Skeletal muscle cell (primary cell): ENCODE data around the gene PHOSPHO2.

DNA sequence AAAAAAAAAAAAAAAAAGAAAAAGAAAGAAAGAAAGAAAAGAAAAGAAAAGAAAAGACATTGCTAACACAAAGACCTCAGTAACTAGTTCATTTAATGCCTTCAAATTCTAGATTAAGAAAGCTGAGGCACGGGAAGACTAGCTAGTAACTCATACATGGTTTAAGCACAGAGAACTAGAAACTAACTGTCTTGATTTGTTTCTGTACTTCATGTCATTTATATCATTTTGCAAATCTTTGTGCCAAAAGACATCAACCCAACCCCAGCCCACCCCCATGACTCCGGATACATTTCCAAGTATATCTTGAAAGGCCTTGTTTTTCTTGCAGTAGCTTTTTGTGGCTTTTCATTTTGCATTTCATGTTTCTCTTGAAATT, 101.6 kb upstream of the B3GALT1 start:
- RRBS: no CpG with 5 or more reads among the region's 2 CpGs

- RRBS: no CpG with 5 or more reads among the region's 5 CpGs
Observed at GRCh38 chr2:167383808-167384153, 91.0 kb downstream of the B3GALT1 start.

DNA sequence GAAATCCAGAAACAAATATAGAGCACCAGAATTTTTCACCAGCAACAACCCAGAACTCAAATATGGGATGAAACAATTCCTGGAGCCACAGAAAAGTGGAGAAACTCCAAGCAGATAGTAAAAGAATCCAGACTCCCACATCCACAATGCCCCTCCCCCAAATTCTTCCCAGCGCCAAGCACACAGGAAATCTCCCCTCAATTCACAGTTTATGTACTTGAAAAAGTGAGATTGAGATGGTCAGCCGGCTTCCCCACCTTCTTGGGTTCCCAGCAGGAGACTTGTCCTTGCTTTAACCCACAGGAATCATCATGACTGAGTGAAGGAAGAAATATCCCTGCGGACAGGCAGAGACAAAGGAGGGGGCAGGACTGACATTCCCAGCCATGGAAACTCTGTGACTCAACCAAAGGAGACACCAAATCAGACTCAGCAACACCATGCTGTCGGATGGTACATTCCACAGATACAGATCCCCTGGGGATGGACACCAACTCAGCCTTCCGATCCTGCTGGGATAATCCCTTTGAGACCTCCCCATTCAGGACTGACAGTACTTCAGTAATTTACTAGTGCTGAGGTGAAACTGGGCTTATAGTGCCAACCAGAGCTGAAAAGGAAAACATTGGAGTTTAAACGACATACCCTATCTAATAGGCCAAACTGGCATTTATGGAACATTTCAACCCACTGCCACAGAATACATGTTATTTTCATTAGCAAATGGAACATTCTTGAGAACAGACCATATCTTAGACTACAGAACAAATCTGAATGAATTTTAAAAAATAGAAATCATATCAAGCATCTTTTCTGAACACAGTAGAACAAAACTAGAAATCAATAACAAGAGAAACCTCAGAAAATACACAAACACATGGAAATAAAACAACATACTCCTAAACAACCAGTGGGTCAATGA, 113.8 kb downstream of the B3GALT1 start:
- RRBS: no CpG with 5 or more reads among the region's 6 CpGs

DNA sequence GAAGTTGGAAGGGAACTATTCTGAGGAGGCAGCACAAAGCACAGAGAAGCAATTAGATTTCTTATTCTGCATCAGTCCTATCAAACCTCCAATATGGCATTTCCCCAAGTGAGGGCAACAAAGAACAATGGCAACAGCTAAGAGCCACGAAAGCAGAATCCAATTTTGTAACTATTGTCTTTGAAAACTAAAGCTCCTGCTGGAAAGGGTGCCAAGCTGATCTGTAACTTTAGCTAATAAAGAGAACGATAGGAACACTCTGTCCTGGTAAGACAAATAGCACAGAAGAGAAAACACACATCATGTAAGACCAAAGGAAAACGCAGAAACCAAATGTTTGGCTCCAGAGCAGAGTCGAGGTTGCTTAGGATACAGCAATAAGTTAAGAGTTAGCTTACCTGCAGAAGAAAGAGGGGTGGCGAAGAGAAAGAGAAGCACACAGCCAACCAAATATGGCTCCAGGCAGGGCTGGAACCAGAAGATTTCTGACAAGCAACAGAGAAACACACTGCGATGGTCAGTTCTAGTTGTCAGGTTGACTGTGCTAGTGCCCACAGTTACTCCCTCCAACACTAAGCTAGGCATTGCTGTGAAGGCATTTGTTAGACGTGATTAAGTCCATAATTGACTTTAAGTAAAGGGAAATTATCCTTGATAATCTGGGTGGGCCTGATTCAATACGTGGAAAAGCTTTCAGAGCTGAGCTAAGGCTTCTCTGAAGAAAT, 160.4 kb downstream of the STK39 start:
- RRBS: no CpG with 5 or more reads among the region's 8 CpGs

- RRBS: no CpG with 5 or more reads among the region's 7 CpGs
Observed at GRCh38 chr2:168112340-168113304, 134.8 kb downstream of the STK39 start.

- RRBS: no CpG with 5 or more reads among the region's 5 CpGs
Observed at GRCh38 chr2:168120800-168121467, 126.5 kb downstream of the STK39 start.

DNA sequence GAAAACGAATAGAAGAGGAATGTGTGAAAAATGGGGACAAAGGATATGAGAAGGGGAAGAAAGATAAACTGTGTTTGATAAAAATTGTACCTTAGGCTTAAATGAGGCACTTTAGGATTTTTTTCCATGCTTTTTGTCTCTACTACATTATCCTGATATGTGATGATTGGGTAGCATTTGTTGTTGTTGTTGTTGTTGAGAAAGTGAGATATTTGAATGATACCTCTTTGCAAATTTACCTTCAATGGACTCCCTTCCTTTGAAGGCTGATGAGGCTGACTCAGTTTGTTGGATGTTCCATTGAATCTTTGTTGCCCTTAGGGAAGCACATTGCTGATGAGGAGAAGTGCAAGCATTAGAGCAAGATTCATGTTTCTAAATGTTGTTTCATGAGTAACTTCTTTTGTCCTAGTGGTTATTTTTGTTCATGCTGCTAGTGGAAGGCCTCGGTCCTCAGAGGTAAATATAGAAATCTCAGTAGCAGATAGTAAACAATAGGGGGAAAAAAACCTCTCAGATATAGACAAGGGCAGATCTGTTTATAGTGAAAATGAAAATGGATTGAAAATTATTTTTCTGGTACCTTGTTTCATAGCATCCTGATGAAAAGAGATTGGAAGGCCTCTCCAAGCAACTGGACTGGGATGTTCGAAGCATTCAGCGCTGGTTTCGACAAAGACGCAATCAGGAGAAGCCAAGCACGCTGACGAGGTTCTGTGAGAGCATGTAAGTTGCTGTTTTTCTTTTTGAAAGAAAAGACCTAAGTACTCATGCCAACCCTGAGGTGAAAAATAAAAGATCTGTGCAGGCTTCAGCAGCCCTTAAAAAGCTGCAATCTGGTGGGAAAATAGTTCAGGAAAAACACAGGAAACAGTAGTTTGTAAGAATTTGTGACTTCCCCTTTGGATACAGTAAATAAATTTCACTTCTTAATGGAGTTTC, 104.8 kb downstream of the CERS6 start:
- RRBS: no CpG with 5 or more reads among the region's 8 CpGs

DNA sequence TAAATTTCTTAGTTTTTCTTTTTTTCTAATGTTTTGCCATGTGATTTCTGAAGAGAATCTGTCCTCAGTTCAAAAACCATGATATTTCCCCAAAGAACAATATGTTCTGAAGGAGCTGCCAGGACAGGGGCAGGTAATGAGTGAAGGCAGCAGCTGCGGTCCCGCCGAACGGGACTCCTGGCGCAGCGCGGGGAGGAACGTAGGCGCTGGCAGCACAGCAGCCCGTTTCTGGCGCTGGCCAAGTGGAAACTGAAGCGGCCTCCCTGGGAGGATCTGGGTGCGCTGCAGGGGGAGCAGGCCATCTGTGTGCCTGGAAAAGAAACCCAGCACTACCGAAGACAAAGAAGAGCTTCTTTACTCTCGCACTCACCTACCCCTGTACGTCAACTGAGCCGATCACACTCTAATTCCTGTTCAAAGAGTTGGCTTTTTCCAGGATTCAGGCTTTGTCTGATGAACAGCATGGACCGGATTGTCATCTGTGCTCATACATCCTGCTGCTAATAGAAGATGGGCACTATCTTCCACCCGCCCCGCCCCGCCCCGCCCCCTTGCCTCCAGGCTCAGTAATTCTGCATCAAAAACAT, 11.8 kb downstream of the G6PC2 start:
- RRBS: no CpG with 5 or more reads among the region's 22 CpGs

DNA sequence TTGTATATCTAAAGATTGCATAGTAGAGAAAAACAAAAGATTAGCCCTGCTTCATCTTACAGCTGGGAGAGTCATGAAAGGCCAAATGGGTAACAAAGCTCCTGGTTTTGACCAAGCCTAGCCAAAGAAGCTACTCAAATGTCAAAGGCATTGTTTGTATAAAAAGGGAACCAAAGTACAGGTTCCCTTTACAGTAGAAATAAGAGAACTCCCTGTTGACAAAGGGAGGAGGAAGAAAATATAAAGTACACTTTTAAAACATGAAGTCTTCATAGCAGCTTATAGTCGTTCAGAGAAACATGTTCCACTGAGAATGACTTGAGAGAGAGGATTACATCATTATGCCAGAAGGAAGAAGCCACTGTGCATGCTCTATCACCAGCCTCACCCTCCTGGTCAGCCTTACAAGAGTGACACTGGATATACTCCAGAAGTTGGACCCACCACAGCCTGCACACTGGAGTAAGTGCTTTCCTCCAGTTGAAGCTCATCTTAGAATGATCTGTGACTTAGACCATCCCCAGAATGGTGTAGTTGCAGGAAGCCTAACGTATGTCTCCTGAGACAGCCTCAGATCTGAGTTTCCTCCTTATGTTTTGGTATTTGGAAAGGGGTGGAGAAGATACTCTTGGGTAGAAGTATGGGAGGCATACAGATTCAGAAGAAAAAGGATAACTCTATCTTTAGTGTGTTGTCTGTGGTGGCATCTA, 2.4 kb upstream of the DHRS9 start:
- RRBS: no CpG with 5 or more reads among the region's 2 CpGs

DNA sequence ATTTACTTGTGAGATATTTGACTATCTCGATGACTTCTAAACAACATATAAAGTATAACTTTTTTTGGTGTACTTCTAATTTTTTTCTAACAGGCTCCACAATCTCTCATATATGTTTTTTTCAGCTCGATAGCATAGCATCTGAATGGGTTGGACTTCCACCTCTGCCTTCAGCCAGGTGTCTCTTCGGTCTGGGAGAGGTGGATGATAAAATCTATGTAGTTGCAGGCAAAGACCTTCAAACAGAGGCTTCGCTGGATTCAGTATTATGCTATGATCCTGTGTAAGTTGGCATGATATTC, 4.9 kb downstream of the KLHL41 start:
- RRBS: no CpG with 5 or more reads among the region's 4 CpGs

- RRBS: no CpG with 5 or more reads among the region's 7 CpGs
Observed at GRCh38 chr2:169528899-169530130, 19.8 kb downstream of the KLHL41 start.

DNA sequence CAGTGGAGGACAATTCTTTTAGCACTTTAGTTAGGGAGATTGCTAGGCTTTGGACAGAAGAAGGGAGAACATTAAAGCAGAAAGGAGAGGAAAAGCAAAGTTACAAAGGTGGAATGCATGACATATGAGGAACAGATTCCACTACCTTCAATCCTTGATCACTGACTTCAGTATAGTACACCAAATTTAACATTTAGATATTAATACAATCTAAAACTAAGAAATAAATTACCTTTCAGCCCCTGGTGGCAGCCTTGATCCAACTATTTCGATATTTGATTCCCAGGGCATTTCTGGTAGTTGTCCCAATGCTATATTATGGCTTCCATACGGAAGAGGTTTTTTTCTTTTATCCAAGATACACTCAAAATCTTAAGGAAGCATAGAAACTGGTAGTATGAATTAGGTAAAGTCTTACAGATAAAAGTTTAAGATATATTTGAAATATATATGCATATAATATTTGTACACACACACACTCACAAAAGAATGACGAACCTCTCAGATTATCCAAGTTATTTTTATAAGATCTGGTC, 21.7 kb downstream of the KLHL41 start:
- RRBS: no CpG with 5 or more reads among the region's 3 CpGs

DNA sequence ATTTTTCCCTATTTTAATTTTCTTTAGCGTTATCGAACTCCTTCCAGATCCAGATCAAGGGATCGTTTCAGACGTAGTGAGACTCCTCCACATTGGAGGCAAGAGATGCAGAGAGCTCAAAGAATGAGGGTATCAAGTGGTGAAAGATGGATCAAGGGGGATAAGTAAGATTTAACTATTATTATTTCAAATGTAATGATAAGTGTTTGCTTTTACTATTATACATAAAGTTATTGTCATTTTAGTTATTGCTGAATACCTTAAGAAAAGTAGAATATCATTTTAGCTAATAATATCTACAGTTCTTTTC, 51.9 kb downstream of the PPIG start:
- RRBS: no CpG with 5 or more reads among the region's 4 CpGs

DNA sequence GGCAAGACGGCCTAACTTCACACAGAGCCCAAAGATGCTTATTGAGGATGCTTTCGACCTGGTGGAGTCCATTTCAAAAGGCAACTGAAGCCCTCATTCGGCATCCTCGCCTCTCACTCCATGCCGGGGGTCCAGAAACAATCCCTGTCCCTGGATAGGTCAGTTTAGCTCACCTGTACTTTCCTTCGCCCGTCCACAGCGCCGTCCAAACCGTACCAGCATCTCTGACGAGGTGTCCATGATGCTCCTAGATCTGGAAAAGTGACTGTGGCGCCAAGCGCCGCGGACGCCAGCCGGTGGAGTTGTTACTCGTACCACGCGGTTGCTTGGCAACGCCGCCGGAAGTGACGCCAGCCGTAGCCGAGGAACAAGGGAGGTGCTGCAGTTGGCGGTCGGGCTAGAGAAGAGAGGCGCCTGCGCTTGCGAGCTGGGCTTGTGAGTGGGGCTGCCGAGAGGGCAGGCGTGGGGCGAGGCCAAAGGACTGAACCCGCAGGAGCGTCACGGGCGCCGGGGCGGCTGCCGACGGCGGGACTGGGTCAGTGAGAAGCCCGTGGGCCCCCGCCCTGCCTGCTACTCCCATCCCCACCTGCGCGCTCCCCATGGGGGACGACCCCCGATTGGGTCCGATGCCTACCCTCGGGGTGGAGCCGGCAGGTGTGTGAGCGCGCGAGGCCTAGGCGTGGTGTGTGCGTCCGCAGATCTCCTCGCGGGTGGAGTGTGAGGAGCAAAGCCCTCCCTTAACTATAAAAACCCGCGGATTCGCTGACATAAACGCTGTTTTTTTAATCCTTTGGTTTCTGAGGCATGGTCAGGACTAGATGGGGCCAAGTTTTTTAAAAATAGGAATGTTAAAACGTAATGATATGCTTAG, at the start of gene PHOSPHO2:
Gene PHOSPHO2, plus strand, starts transcription at position 382 of the 871 bp plus-strand sequence.
- RRBS: 1% methylated on average over 4 of the region's 65 CpGs

- RRBS: no CpG with 5 or more reads among the region's 4 CpGs
Observed at GRCh38 chr2:169711676-169711957, 17.3 kb downstream of the PHOSPHO2 start.

- RRBS: no CpG with 5 or more reads among the region's 6 CpGs
Observed at GRCh38 chr2:169842278-169842593, 15.0 kb downstream of the UBR3 start.

DNA sequence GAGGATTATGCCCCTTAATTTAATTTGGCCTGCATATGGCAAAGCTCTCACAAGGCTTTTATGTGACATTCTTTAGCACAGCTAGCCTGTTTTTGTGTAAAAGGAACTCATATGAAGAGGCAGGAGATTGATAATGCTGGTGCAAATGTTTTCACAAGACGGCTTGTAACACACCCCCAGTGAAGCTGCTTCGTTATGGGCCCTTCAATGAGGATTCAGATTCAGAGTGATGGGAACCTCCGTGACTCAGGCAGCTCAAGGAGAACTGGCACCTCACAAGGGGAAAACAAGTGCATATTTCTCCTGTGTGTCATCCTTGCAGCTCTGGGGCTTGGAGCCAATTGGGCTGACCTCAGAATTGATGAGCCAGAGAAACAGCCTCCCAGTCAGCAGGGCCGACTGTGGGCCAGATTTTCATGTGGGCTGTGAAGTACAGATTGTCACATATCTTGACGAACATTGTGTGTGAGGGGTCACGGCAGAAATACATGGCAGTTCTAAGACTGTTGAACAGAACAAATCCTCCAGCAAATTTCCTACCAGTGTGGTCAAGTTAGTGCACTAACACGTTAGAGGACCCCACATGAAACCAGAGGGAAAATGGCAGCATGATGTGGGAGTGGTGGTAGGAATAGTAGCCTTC, 189.6 kb upstream of the SP5 start:
- RRBS: no CpG with 5 or more reads among the region's 7 CpGs

DNA sequence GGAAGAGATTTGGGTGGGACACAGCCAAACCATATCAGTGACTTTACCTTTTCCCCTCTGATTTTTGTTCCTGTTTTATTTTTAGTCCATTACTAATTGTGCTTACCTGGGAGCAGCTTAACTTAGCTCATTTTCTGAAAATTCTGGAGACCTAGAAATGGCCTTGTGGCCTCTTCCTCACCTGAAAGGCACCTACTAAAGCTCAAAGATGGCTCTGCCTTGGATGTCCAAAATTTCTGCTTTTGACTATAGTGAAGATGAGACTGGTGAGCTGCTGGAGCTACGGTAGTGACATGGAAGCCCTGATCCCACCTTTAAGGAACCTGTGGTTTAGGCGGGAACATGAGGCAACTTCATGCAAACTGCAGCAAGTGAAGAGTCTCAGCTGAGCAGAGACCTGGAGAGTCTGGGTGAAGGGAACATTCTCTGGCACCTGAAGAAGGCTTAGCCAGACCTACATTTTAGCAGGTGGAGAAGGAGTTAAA, 39.9 kb downstream of the GORASP2 start:
- RRBS: no CpG with 5 or more reads among the region's 2 CpGs

DNA sequence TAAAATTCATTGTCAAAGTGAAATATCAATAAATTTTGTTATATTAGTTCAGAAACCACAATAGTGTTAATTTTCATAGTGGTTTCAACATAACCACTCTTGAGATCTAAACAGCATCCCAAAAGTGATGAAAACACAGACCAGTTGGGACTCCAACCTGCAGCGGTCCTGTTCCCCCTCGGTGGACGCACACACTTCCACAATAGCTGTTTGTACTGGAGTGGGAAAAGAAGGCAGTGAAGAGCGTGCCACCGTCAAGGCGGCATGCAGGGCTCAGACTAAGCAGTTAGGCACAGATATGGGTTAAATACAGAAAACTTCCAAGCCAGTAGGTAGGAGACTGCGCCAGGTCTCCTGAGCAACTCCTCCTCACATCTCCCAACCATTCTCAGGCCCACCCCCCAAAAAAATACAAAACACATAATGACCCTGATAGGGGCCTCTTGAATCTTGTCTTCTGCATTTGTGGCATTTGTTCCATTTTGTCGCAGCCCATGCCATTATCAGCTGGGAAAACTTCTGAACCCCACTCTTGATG, 57.6 kb downstream of the GORASP2 start:
- RRBS: no CpG with 5 or more reads among the region's 8 CpGs